Neuron (in vitro differentiated cells): ENCODE data around the genes PRKAG1 and DHH.

- PRO-cap, result no peak
Observed at GRCh38 chr12:47903783-47904455, 875 bp downstream of the VDR start.

DNA sequence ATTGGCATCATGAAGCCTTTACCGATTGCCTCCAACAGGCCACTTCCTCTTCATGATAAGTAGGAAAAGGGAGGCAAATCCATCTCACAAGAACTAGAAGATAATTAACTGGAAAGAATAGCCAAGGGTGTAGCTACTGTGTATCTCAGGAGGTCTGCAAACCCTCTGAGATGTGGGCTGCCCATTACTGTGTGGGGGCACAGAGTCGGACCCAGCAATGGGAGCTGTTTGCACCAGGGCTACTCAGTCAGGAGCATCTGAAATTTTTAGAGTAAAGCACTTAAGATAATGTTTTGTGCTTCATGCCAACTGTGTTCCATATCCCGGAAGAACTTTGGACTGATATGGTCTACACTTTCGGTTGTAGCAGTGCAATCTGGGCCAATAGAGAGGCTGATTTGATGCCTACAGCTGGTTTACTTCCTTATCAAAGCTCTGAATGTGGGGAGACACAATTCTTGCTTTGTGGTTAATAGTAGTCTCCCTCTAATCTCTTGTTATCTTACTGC is 7.6 kb upstream of the VDR start:
- PRO-cap, result no peak

DNA sequence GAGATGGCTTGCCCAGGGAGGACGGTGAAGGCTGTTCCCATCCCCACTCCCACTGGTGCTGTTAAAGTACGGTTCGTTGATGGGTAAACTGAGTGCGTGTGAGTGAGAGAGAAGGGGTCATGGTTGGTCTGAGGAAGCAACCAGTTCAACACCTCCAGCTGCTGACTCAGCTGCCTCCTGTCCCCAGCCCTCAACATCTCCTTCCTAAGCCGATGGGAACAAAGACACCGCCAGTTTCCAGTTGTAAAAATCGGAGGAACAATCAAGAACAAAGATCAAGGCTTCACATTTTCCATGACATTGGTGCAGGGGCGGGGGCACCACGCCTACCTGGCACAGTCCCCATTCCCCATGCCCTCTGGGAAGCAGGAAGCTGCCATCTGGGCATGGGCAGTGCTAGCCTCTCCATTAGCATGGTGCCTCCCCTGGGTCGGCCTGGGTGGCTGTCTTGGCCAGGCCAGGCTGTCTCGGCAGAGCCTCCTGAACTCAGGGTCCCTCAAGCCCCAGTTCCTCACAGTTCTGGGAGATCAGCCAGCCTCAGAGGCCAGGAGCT is 19.8 kb upstream of the TMEM106C start:
- PRO-cap, result no peak

- PRO-cap, result bidirectional peak, plus-strand start at chr12:48198663, minus-strand start at chr12:48198790
Observed at GRCh38 chr12:48198426-48199260, 4.4 kb downstream of the OR10AD1 start.

DNA sequence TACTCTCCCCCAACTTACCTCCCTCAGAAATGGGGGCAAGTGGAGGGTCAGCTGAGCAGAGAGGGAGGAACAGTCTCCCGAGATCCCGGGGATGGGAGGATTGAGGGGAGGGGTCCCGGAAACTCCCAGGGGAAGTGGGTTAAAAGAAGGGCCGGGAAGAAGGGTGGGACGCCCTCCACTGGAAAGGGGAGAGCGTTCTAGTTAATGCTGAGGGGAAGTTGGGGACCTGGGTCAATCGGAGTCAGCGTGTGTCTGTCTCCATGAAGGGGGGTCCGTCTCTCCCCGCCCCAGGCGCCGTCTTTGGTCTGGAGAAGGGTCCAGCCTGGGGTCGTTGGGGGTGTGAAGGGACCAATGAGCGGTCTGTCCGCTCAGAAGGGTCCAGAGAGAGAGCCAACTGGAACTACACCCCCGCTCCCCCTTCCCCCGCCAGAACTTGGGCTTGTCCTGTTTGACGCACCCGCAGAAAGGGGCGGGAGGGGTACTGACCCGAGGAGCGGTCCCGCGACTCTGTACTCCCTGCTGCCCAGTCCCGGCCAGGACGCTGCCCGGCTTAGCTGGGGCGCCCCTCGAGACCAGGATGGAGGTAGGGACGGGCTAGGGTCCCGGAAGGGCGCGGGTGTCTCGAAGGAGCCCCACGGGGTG is 4.2 kb upstream of the CACNB3 start:
- PRO-cap, result bidirectional peak, plus-strand start at position 510 of the sequence, minus-strand start at position 540 of the sequence

DNA sequence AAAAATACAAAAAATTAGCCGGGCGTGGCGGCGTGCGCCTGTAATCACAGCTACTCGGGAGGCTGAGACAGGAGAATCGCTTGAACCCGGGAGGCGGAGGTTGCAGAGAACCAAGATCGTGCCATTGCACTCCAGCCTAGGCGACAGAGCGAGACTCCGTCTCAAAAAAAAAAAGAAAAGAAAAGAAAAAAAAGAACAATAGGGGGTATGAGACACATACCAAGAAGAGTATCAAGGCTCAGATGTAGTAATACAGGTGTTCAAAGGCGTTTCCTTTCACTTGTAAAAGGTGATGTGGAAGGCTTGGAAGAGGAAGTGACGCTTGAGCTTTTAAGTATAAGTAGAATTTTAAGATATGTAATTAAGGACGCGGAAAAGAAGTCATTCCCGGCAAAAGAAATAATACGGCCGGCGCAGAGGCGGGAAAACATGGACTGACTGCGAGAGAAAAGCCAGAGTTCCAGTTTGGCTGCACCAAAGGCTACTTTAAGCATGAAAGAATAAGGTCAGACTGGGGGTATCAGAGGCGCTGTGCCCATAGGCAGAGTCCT is 578 bp downstream of the DDX23 start:
- PRO-cap, result no peak

GRCh38 chr12:48861733-48862175 is 3.9 kb downstream of the RND1 start:
- PRO-cap, result no peak

- PRO-cap, result bidirectional peak, plus-strand start at chr12:49018926, minus-strand start at chr12:49018747
Observed at GRCh38 chr12:49018340-49019098, at the start of gene PRKAG1. TSS of gene PRKAG1 (minus strand) at chr12:49018776.

GRCh38 chr12:49094089-49095132 is at the start of gene DHH:
TSS of gene DHH (minus strand) at chr12:49094801.
- PRO-cap, result unidirectional peak, minus-strand start at chr12:49095058

- PRO-cap, result bidirectional peak, plus-strand start at chr12:49187331, minus-strand start at chr12:49187466
Observed at GRCh38 chr12:49187158-49187761, 1.6 kb downstream of the TUBA1A start.

GRCh38 chr12:49214648-49215543 is 26.0 kb upstream of the TUBA1A start:
- PRO-cap, result bidirectional peak, plus-strand start at chr12:49215071, minus-strand start at chr12:49214956; bidirectional peak, plus-strand start at chr12:49215353, minus-strand start at chr12:49215353

DNA sequence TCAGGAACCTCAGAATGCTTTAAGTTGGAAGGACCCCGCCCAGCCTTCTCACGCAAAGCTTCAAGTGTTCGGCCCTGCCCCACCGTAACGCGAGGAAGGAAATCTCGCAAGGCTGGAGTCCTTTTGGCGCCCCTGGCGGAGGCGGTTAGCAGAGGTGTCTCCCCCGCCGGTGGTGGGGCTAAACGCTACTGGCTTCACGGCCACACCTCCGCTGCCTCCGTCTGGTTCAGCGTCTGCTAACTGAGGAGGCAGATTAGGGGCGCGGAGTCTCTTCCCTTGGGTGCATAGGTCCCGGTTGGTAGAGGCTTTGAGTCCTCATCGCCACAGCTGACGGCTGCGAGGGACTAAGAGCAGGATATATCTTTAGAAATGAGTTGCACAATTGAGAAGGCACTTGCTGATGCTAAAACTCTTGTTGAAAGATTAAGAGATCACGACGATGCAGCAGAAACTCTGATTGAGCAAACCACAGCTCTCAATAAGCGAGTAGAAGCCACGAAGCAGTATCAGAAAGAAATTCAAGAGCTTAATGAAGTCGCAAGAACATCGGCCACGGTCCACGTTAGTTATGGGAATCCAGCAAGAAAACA is 22.0 kb downstream of the SPATS2 start:
- PRO-cap, result no peak

DNA sequence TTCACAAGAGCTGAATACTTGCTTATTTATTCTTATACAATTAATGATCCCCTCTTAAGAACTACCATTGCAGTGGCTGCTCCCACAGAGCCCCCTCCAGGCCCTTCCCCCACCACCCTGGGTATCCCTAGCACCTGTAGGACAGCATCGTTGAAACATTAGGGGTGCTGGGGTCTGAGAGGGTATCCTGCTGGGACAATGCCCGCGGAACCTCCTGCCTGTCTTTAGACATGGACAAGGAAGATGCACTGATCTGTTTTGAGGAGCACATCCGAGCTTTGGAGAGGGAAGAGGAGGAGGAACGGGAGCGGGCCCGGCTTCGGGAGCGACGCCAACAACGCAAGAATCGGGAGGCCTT is 13.1 kb downstream of the PRPF40B start:
- PRO-cap, result no peak

DNA sequence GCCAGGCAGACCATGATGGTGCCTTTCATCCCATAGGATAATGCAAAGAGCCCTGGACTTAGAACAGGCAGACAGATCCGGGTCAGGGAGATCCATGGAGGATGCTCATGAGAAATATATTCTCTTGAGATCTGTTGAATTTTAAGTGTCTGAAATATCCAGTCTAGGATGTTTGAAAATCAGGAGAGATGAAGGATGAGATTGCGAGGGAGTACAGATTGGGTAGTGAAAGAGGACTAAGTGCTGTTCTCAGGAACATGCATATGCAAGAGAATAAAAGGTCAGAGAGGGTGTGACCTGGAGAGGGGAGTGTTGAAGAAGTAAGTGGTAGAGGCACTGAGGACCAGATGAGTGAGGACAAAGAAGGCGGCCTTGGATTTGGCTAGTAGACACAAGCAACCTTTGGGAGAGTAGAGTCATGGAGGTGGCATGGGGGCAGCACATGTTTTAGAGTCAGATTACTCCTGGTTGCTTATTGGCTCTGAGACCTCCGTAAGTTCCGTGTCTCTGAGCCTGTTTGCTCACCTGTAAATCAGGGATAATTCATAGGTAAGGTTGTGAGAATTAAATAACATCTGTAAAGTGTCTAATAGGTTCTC is 16.9 kb downstream of the PRPF40B start:
- PRO-cap, result no peak

GRCh38 chr12:49643088-49643689 is 19.8 kb downstream of the PRPF40B start:
- PRO-cap, result no peak

- PRO-cap, result bidirectional peak, plus-strand start at chr12:49809055, minus-strand start at chr12:49808911
Observed at GRCh38 chr12:49808296-49809292, 19.6 kb downstream of the NCKAP5L start.

DNA sequence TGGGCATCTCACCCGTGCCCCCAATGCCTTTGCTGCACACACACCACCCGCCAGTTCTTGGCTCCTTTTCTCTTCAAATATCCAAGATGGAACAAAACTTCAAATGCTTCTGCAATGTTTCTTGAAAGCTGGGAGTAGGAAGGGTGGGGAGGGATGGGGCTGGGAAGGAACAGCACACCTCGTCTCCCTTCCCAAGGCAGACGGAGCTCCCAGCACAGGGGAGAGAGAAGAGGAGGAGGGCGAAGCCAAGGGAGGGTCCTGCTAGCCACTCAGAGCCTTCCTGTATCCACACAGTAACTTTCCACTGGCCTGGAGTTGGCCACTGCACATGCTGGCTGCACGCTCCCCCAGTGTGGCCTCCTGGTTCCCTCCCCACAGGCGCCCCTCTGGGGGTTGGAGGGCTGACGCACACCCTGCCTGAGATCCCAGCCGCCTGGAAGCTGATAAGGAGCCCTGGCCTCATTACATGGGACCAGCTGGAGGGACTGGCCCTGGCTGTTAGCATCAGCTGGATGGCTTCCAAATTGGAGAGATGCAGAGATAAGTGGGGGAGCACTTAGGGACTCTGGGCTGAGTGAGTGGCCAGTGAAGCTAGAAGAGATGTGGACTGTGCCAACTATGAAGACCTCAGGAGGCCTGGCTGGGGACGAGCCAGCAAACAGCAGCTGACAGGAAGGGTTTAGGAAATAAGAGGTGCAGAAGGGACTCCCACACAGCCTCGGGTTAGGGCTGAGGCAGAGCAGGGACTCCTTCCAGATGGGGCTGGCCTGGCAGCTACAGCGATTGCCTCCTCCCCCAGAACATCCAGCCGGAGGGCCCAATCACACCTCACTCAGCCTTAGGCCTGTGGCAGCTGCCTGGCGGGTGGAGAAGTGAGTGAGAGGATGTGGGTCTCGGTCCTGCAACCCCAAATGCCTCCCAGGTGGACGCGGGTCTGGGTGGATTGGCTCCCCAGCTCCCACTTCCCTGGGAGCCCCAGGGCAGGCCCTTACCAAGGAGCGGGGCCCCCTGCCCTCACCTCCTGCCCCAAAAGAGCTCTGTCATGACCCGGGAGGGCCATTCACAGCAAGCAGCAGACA is 26.2 kb upstream of the BCDIN3D start:
- PRO-cap, result unidirectional peak, plus-strand start at position 713 of the sequence

GRCh38 chr12:49962712-49963376 is 1.2 kb downstream of the AQP5 start:
- PRO-cap, result no peak

DNA sequence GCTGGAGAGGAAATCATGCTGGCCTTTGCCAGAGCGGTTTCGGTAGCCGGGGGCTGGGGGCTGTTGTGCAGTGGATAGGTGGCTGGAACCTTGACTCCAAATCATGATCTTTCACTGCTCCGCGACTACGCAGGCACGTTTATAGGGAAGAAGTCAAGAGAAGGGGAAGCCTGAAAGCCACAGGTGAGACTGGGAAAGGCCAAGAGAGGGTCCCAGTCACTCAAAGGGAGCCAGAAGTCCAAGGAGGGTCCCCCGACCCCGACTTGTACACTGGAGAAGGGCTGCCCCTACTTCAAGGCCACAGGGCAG is 2.6 kb upstream of the AQP6 start:
- PRO-cap, result no peak

DNA sequence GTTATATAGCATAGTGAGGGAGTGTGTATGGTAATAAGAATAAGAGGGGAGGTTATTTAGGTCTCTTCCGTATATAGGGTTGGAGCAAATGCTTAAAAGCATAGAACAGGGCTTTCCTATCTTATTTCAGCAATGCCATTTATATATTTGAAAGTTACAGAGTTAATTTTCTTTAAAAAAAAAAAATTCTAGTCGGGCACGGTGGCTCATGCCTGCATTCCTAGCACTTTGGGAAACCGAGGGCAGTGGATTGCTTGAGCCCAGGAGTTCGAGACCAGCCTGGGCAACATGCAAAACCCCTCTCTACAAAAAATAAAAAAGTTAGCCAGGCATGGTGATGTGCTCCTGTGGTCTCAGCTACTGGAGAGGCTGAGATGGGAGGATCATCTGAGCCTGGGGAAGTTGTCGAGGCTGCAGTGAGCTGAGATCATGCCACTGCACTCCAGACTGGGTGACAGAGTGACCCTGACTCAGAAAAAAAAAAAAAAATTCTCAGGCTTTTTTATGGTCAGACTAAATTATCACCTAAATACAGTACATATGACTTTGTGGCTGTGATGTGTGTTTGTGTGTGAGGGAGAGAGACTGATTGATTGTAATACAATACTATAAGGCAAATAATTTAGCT is 57.6 kb downstream of the DIP2B start:
- PRO-cap, result no peak